Duodenum (tissue), 1 donor: ENCODE measurements around a stretch of chr21.

DNA sequence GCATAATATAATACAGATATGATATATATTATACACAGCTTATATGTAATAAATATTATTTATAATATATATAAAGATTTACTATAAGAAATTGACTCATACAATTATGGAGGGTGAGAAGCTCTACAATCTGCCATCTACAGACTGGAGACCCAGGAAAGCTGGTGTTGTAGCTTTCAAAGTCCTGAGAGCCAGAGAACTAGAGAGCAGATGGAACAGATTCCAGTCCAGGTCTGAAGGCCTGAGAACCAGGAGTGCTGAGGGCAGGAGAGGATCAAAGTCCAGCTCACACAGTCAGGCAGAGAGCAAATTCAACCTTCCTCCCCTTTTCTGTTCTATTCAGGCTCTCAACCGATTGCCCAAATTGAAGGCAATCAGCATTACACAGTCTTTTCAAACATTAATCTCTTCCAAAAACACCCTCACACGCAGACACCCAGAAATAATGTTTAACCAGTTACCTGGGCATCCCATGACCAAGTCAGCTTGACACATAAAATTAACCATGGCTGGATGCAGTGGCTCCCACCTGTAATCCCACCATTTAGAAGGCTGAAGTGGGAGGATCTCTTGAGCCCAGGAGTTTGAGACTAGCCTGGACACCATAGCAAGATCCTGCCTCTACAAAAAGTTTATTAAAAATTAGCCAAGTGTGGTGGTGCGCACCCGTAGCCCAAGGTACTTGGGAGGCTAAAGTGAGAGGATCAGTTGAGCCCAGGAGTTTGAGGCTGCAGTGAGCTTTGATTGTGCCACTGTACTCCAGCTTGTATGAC lies 2.6 kb upstream of the TMPRSS2 start:
- PRO-cap, result unidirectional peak, minus-strand start at position 235 of the sequence

GRCh38 chr21:41526276-41526694 lies 18.3 kb upstream of the TMPRSS2 start:
- PRO-cap, result no peak

- PRO-cap, result no peak
Observed at GRCh38 chr21:41545903-41546390, 38.0 kb upstream of the TMPRSS2 start.

- PRO-cap, result unidirectional peak, minus-strand start at chr21:41706340
Observed at GRCh38 chr21:41706083-41706549, 60.7 kb downstream of the RIPK4 start.

DNA sequence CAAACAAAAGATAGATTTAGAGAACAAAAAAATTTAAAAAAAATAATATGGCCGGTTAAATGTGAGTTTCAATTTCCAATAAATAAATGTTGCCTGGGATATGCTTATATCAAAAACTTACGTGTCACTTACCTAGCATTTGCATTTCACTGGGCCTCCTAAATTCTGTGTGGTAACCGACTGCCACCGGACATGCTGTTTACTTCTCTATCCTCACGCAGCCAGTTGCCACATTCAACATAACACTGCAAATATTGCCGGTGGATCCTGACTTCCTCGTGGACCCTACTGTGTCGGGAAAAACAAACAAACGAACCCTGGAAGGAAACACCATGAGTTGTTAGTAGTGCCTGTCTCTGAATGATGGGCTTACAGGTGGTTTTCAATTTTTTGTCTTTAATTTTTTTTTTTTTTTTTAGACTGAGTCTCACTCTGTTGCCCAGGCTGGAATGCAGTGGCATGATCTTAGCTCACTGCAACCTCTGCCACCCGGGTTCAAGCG lies 54.1 kb downstream of the RIPK4 start:
- PRO-cap, result no peak

DNA sequence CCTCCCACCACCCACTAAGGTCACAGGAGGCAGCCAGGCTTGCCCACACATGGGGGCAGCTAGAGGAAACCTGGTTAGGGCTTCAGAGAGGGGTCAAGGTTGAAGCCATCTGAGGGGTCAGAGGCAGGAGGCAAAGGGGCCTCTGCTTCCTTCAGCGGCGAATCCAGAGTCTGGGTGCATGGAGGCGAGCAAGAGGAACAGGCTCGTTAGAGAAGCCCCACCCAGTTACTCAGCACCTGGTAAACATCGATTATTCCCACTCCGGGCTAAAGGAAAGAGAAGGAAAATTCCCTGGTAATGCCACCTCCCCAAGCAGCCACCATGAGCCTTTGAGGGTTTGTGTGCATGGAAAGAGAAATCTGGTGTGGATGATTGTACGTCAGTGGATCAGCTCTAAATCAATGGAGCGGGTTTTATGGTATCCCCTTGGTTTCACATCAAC lies 36.9 kb downstream of the RIPK4 start:
- PRO-cap, result no peak

- PRO-cap, result no peak
Observed at GRCh38 chr21:41751356-41752347, 15.2 kb downstream of the RIPK4 start.

- PRO-cap, result unidirectional peak, plus-strand start at chr21:41899668
Observed at GRCh38 chr21:41898989-41899727, 20.0 kb upstream of the PRDM15 start.

DNA sequence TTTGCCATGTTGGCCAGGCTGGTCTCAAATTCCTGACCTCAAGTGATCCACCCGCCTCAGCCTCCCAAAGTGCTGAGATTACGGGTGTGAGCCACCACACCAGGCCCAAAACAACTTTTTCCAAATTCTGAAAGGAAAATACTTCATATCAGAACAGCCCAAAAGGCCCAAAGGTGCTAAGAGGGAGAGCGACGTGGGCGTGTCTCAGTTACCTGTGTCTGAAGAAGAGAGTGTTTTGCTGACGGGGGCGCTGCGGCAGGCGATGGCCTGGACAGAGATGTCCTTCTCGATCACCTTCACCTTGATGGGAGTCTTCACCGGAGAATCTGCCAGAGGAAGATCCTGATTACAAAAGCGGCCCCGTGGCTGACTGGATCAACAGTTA lies 26.4 kb upstream of the PRDM15 start:
- PRO-cap, result no peak

DNA sequence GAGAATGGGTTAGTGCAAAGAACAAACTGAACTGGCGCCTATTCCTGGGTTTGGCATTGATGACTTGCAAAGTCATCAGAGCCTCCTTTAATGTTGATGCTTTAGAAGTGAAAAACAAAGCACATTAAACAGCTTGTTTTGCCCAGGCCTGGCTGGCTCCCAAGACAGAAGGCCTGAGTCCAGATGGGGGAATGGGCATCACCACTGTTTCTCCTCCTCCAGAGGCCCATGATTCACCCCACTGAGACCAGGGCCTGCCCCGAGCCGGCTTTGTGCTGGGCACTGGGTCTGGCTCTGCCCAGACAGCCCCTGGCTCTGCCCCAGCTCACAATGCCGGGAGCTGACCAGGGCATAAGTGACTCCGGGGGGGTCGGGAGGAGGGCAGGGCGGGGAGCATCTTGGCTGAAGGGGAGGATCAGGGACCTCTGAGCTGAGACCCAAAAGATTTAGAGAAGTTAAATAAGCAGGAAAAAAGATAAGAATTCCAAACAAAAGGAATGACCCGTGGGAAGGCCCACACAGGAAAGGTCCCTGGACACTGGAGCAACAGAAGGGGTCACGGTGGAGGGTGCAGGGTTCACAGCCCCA lies 5.7 kb downstream of the C2CD2 start:
- PRO-cap, result no peak

DNA sequence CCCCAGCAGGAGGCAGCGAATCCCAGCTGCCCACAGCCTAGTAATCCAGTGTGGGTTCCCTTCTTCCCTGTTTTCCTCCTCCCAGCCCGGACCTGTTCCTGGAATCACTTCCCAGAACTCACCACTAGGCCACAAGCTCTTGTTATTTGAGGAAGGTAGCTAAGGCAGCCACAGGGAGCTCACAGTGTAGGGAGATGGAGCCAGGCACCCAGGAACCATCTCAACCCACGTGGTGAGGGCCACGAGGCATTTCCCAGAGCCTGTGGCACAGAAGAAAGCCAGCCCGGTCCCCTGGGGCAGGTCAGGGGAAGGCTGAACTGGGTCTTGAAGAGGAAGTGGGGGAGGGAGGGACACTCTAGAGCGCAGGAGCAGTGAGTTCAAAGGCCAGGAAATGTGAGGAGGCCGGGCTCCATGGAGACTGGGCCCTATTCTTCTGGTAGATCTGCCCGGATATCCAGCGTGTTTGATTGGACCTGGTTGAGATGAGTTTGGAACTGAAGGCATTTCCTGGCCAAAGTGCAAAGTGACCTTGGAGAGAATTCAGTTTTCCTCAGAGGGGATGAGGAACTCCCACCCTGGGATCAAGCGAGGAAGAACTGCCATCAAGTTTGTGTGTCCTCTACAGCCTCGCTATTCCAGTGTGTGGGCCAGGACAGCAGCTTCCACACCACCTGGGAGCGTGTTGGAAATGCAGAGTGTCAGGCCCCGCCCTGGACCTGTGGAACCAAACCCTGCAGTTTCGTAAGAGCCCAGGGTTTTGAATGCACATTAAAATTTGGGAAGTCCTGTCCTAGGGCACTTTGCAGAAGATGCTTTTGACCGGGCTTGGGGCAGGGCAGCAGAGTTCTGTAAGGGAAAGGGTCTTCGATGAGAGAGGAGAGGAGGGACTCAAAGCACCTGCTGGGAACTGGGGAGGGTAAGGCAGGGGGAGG lies 20.4 kb upstream of the C2CD2 start:
- PRO-cap, result no peak

GRCh38 chr21:42012087-42013036 lies 2.2 kb upstream of the ZBTB21 start:
- PRO-cap, result no peak

DNA sequence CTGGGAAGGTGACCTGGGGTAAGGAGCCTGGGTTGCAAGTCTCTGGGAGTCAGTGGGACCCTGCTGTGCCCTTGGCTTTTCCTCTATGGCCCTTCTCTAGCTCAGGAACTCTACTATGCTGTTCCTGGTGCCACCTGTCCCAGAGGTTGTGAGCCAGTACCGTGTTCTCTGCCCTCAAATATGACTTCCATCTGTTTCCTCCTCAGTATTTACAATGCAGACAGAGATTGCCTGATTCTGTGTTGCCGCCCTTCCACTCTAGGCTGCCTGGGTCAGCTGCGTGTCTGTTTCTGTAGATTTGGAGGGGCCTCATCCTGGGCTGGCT lies 18.8 kb upstream of the ZBTB21 start:
- PRO-cap, result no peak

- PRO-cap, result no peak
Observed at GRCh38 chr21:42058534-42058863, 12.6 kb upstream of the UMODL1 start.

DNA sequence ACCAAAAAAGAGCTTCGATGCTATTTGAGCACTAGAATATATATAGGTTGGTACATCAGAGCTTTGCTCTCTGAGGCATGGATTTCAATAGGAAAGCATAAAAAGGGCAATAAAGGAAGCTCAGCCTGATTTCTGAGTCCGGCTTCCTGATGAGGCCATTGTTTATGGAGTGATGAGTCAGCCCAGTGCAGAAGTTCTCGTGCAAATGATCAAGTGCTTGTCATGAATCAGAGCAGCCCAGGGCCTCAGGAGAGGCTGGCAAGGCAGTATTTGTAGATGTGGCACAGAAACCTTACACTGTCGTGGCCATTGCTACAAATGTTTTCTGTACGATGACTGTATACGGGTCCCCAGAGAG lies 26.7 kb downstream of the UMODL1 start:
- PRO-cap, result no peak

GRCh38 chr21:42164809-42165174 lies 54.1 kb upstream of the ABCG1 start:
- PRO-cap, result no peak

- PRO-cap, result no peak
Observed at GRCh38 chr21:42195261-42195730, 23.6 kb upstream of the ABCG1 start.

DNA sequence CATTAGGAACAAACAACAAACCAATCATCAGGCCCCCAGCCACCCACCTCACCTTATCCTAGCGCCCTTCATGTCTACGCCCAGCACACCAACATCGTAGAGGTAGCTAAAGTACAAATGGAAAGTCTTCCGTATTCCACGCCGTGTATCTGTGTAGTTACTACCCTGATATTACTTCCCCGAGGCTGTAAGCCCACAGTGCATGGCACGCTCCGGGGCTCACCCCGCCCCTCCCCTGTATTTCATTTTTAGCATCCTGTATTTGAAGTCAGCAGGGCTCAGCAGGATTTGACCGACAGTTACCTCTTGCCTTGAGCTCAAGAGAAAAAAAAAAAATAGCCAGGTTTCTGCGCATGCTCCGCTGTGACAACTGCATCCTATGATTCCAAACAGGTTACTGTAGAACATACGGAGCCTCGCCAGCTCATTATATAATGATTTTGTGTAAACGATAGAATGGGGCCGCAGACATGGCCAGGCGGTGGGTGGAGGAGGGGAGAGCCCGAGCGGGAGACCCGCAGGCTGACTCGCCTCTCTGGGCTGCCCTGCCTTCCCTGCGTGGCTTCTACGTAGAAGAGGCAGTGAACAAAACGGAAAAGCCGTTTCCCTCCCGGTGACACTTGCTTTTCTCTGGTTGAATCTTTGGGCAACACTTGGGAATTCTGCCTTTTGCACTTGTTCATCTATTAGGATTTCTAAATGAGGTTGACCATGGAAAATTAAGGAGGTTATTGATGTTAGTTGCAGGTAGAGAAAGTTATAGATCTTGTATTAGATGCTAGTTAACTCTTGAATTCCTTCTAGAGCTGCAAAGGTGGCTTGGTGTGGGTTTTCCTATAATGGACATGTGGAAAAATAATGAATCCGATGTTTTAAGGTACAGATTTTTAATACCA lies 1.4 kb downstream of the ABCG1 start:
- PRO-cap, result unidirectional peak, minus-strand start at position 237 of the sequence; unidirectional peak, minus-strand start at position 290 of the sequence

GRCh38 chr21:42275811-42276728 lies 39.1 kb downstream of the TFF3 start:
- PRO-cap, result no peak

- PRO-cap, result no peak
Observed at GRCh38 chr21:42292798-42293393, 22.3 kb downstream of the TFF3 start.